ENCODE data around the gene WASF3.

DNA sequence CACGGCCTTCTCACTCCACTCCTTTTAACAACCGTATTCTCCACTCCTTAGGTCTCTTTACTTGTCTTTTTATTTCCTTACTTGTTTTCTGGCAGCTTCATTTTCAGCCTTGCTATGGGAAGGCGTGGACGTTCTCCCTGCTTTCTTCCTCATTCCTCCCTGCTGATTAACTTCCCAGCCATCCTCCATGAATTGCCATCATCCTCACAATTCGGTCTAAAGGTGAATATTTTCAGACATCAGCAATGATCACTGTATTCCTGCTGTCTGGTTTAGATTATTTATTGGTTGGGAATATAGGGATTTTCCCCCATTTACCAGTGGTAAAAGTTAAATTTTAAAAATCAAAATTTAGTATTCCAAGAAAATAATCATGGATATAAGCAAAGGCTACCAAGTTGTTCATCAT lies 77.0 kb upstream of the WASF3 start:
- RRBS: no CpG with 5 or more reads among the region's 5 CpGs

- RRBS: no CpG with 5 or more reads among the region's 3 CpGs
Observed at GRCh38 chr13:26482415-26482960, 75.0 kb upstream of the WASF3 start.

DNA sequence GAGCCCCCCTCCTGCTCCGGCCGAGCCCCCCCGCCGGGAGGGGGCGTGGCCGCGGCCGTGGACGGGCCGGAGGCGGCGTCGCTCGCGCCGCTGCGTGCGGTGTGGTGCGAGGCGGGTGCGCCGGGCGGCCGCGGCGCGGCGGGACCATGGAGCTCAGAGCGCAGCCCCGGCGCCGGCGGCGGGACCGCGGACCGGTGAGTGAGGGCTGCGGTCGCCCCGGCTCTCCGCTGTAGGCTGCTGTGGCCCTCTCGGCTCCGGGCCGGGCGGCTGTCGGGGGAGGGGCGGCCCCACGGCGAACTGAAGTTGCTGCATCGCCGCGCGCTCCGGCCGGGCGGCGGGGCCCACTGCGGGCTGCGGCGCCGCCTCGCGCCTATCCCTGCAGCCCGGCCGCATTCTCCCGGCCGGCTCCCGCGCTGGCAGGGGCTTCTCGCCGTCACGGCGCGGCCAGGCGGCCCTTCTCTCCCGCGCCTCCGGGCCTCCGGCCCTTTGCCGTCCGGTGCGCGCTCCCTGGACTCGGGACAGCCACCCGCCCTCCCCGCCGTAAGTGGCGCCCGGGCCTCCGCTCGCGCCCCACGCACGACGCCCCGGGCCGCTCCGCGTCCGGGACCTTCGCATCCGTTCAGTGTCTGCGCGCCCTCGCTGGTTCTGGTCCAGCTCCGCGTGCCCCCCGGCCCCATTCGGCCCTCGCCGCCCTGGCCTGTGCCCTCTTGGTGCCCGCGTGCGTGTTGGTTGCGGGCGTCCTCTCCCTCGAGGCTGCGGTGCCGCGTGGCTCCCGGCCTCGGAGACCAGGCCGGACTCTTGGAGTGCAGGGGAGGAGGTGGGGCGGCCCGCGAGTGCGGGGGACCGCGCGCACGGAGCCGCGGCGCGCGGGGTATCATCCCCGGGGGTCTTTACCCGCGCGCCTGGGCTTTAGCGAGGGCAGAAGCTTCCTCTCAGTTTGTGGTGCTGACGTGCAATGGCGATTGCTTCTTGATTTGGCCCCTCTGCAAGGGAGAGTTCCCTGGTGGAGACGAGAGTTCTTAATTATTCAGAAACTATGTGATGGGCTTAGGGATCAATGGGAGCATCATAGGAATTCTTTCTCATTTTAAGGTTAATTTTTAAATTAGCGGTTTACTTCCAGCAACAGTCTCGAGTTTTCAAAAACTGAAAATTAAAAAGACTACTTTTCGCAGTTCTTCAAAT lies at the start of gene WASF3:
TSS of gene WASF3 (plus strand) at position 58 of the 1,185 bp plus-strand sequence.
- RRBS: 1% methylated on average over 81 of the region's 147 CpGs

GRCh38 chr13:26561258-26561954 lies 3.9 kb downstream of the WASF3 start:
- RRBS: no CpG with 5 or more reads among the region's 5 CpGs

- RRBS: no CpG with 5 or more reads among the region's 2 CpGs
Observed at GRCh38 chr13:26604837-26605349, 47.4 kb downstream of the WASF3 start.

DNA sequence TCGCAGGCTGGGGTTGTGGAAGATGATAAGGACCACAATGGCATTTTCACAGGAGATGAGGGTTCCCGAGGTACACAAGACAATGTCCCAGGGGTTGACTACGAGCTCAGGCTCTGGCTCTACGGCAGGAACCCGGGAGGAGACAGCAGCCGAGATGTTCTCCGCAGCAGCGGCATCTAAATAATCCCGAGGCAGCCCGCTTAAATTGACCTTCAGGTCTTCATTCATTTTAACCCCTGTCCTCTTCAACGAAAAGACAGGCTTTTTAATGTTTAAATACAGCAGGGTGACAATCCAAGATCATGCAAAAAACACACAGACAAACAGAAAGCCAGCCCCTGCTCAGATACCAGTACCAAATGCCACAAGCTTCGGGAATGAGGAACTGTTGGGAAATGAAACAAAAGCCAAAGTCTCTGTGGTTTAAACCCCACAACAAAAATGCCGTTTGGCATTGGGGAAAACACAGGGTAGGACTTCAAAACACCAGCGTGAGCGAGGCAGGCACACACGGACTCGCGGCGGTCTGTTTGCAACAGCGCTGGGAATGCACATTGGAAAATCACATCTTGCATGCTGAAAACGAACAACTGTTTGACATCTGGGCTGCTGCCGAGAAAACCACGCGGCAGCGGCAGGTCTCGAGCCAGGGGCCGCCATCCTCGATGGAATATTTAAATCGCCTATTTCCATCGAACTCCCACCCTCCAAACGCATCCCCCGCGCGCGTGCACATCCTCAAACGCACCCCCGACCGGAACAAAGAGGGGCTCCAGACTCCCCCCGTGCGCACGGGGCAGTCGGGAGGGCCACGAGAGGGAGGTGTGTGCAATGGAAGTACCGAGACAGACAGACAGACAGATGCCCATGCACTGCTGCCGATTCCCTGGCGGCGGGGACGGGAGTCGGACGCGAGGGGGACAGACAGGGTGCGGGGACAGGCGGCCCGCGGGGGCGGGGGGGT lies 704 bp downstream of the GPR12 start:
- RRBS: no CpG with 5 or more reads among the region's 56 CpGs

DNA sequence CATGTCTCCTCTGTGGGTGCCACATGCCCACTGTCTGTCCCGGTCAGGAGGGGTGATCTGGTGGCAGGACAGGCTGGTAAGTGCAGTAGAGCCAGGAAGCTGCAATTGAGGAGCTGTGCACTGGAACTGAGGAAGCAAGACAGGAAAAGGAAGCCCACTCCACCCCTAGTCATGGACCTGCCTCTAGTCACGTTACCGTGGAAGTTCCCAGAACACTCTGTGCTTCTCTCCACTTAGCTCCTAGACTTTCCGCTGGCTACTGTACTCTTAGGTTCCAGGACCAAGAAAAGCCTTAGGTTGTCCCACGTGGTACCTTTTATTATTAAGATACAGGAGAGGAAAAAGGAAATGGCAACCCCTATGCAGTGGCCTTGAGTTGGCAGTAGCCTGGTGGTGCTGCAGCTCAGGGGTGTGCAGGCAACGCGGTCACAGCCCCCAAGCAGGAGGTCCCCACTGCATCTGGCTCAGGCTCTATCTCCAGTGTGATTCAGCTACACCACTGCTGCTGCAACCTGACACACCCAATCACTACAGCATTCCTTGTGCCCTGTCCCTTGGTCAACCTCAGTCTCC lies 24.2 kb upstream of the GPR12 start:
- RRBS: no CpG with 5 or more reads among the region's 7 CpGs

DNA sequence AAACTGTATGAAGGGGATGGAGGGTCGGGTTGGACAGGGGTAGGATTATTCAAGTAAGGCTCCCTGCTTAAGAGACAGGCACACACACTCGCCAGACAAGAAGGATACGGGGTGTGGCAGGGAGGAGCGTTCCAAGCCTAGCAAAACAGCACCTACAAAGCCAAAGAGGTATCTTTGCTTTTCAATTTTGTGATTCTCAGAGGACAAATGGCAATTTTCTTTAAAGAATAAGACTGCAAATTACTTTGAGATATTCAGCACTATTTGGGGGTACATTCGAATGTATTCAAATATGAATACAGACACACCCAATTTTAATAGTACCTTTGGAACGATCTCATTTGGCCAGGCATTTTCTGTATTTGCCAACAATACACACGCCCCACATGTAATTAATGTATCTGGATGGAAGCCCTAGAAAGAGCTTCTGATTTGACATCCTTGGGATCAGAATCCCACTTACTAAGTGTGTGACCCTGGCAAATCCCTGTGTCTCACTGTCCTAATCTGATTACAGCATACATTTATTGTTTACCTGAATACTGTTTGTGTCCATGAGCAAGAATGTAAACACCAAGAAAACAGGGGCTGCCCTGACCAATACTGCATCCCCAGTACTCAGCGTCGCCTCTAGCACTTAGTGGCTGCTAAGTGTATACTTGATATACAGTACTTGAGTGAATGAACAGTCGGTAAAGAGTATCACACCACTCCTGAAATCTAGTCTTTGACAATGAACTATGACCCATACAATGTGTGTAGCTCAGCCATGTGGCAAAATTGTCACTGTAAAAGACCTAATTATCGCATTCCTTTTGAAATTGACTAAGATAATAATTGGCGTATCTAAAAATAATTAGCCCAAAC lies 2.2 kb downstream of the USP12 start:
- RRBS: no CpG with 5 or more reads among the region's 12 CpGs

DNA sequence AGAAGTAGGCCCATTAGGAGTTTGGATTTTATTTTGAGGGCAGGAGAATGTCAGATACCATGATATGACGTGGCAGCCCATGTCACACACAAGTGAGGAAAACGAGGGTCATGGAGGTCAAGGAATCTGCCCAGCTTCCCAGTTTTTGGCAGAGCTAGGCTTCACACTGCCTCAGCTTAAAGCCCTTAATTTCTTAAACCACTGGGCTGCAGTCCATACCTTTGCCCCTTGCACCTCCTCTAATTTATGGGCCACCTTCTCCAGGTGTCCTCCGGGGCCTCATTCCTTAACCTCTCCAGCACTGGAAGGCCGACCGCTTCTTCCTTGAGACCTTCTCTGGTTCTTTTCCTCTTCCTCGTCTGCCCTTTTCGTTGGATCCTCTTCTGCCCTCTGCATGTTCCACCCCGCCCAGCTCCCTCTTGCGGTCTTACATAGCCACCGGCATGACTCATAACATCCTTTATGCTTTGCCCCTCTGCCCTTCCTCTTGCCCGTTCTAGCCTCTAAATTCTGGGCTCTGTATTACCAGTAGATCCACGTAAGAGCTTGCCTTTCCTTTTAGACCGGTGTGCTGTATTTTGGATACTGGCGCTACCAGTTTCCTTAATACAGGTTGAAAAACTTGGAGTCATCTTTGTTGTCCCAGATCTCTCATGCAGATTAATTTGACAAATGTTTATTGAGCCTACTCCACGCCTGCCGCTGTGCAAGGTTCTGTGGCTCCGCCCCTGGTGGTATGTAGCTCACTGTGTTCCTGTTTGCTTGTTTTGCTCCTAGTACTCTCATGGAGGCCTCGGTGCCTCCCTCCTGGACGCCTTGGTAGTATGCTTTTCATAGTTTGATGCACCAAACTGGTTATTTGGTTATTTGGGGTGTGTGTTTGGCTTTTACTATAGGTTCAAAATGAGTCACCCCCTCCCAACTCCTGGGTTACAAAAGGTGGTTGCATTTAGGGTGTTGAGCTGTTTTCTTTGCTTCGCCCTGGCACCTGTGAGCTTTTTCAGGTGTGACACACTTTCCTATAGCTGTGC lies 1.5 kb downstream of the GTF3A start:
- RRBS: no CpG with 5 or more reads among the region's 20 CpGs

GRCh38 chr13:27441834-27443257 lies 8.0 kb downstream of the MTIF3 start:
- RRBS: no CpG with 5 or more reads among the region's 25 CpGs

DNA sequence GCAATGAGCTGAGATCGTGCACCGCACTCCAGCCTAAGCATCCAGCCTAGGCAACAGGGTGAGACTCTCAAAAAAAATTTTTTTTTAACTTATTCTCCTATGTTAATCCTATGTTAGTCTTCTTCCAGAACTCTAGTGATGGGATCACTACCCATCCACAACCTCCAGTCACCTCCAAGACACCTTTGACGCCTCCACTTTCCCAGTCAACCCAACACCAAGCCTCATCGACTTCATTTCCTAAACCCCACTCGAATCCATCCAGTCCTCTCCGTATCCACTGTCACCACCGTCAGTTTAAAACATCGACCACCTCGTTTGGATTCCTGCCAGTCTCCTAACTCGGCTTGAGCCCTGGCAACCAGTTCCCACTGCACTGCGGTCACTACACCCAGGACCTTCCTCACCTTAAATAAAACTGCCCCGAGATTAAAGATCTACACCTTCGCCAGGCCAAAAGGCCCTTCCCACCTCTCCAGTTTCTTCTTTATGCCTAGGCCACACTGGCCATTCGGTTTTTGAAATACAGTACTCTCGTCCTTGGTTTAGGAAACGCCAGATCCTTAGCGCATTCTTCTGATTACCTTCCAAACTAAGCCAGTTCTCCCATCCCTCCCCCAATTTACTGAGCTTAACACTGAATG lies 1.3 kb downstream of the MTIF3 start:
- RRBS: no CpG with 5 or more reads among the region's 17 CpGs

DNA sequence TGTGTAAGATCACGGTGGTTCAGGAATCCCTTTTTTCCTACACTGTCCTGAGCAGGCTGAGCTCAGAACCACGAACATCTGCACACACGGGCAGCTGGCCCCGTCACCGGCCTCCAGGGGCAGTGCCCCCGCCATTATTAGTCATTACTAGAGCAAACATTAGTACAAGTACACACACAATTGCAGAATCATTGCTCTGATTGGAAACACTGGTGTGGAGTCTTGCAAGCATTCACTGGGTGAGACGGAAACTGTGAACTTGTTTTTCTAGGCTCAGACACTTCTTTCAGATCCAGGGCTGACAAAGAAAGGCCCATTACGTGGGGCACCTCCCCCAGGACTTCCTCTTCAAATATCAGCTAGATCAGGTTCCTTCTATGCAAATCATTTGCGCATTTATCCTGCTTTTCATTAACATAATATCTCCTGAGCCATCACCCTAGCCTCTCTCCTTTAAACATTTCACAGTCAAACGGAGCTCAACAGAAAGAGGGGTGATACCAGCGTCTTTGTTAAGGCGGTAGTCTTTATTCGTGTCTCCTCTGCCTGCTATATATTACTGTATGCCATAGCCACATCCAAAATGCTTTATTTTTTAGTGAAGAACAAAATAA lies 27.0 kb upstream of the MTIF3 start:
- RRBS: no CpG with 5 or more reads among the region's 13 CpGs

GRCh38 chr13:27581262-27581978 lies 38.9 kb downstream of the LNX2 start:
- RRBS: no CpG with 5 or more reads among the region's 4 CpGs

GRCh38 chr13:27599748-27600410 lies 20.4 kb downstream of the LNX2 start:
- RRBS: no CpG with 5 or more reads among the region's 4 CpGs

DNA sequence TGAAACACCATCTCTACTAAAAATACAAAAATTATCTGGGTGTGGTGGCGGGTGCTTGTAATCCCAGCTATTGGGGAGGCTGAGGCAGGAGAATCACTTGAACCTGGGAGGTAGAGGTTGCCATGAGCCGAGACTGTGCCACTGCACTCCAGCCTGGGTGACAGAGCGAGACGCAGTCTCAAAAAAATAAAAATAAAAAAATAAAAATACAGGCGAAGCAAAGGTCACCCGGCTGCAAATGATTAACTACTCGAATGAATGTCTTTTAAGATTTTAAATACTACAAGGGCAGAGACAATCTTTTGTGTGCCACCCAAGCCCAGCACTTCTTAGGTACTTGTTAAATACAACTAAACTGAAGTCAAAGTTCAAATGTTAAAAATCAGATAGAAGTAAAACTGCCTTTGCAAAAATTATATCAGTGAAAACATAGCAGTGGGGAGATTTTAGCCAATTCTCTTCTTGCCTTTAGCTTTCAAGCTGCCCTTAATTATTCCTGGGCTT lies 6.7 kb downstream of the LNX2 start:
- RRBS: no CpG with 5 or more reads among the region's 7 CpGs

GRCh38 chr13:27968283-27968631 lies 858 bp downstream of the CDX2 start:
- RRBS: 2% methylated on average over 24 of the region's 41 CpGs

GRCh38 chr13:28139528-28140030 lies 1.2 kb downstream of the PAN3 start:
- RRBS: no CpG with 5 or more reads among the region's 16 CpGs

DNA sequence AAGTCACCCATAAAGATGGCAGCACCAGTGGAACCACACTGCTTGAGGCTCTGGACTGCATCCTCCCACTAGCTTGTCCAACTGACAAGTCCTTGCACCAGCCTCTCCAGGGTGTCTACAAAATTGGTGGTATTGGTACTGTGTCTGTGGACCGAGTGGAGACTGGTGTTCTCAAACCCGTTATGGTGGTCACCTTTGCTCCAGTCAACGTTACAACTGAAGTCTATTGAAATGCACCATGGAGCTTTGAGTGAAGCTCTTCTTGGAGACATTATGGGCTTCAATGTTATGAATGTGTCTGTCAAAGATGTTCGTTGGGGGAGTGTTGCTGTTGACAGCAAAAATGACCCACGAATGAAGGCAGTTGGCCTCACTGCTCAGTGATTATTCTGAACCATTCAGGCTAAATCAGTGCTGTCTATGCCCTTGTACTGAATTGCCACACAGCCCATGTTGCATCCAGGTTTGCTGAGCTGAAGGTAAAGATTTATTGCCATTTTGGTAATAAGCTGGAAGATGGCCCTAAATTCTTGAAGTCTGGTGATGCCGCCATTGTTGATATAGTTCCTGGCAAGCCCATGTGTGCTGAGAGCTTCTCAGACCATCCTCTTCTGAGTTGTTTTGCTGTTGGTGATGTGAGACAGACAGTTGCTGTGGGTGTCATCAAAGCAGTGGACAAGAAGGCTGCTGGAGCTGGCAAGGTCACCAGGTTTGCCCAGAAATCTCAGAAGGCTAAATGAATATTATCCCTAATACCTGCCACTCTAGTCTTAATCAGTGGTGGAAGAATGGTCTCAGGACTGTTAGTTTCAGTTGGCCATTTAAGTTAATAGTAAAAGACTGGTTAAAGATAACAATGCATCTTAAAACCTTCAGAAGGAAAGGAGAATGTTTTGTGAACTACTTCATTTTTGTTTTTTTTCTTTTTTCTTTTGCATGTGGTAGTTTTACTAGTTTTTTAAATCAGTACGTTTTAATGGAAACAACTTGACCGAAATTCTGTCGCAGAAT lies 77.1 kb downstream of the PAN3 start:
- RRBS: no CpG with 5 or more reads among the region's 9 CpGs

DNA sequence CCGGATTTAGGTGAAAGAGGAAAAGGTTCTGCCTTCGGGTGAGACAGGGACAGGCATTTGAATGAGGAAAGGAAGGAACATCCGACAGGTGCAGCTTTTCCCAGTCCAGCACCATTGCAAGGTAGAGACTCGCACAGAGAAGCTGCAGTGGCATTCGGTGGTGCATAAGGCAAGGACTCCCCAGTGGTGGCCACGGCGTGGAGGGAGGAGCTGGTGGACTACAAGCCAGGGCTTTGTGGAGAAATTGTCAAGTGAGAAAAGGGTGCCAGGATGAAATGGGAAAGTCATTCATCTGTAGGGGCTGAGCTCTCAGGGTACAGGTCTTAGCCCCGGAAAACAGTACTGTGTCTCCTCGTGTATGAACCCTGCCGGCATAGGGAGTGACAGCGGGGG lies 167.6 kb downstream of the PAN3 start:
- RRBS: 90% methylated on average over 2 of the region's 11 CpGs

GRCh38 chr13:28501546-28501995 lies 6.6 kb upstream of the FLT1 start:
- RRBS: no CpG with 5 or more reads among the region's 6 CpGs